Endothelial cell of umbilical vein (primary cell): ENCODE measurements around the gene GMDS.

DNA sequence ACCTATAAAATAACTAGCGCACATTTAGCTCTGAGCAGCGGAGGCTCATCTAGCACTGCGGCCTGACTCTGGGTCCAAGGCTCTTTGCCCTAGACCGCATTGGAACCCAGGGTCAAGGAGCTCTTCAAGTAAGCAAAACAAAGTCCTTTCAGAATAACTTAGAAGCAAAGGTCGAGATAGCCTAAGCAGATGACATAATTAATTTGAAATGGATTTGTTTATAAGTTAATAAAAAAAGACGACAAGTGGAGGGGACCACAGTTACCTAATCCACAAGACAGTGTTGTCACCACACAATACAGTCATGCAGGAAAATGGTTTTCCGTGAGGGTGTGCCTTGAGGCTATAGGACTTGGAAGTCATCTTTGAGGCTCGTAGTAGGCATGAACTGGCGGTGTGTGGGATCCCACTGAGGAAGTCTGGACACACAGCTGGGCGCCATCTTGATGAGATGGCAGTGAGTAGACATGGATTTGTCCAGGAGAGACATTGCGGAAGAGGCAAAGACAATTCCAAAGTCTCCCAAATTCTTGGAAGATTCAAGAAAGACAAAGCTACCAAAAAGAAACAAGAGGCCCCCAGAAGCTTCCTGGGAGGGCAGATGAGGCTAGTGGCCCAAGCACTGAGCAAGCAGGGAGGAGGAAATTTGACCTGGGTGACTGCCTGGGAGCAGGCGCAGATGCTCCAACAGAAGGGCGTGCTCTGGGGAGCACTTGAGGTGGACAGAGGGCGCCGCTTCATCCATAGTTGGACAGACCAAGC lies 29.0 kb upstream of the IRF4 start:
- PRO-cap = no peak
CAGE:
- cytosol, long polyA minus RNA = no peak
- cytosol, long polyA plus RNA = no peak
- long polyA plus RNA = no peak
- nucleus, long polyA minus RNA = no peak
- nucleus, long polyA plus RNA = no peak

- PRO-cap = no peak
CAGE:
- cytosol, long polyA minus RNA = no peak
- cytosol, long polyA plus RNA = no peak
- long polyA plus RNA = no peak
- nucleus, long polyA minus RNA = no peak
- nucleus, long polyA plus RNA = no peak
Measured at GRCh38 chr6:392456-393527, 1.2 kb downstream of the IRF4 start.

- PRO-cap = no peak
CAGE:
- cytosol, long polyA minus RNA = no peak
- cytosol, long polyA plus RNA = no peak
- long polyA plus RNA = no peak
- nucleus, long polyA minus RNA = no peak
- nucleus, long polyA plus RNA = no peak
Measured at GRCh38 chr6:659609-660714, 3.1 kb upstream of the HUS1B start.

GRCh38 chr6:900639-901435 lies 207.9 kb upstream of the EXOC2 start:
- PRO-cap = no peak
CAGE:
- cytosol, long polyA minus RNA = no peak
- cytosol, long polyA plus RNA = no peak
- long polyA plus RNA = no peak
- nucleus, long polyA minus RNA = no peak
- nucleus, long polyA plus RNA = no peak

DNA sequence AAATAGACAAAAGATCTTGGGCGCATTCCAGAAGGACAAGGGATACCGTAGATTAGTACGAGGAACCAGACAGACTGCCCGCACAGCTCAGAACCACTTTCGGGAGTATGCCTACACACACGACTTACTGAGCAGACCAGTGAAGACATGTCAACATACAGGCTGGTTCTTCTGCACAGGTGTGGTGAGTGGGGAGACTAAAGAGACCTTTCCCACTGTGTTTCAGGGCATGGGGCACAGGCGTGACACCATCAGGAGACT lies 15.8 kb upstream of the FOXQ1 start:
- PRO-cap = no peak
CAGE:
- cytosol, long polyA minus RNA = no peak
- cytosol, long polyA plus RNA = no peak
- long polyA plus RNA = no peak
- nucleus, long polyA minus RNA = no peak
- nucleus, long polyA plus RNA = no peak

GRCh38 chr6:1384734-1384933 lies 4.7 kb upstream of the FOXF2 start:
- PRO-cap = no peak
CAGE:
- cytosol, long polyA minus RNA = no peak
- cytosol, long polyA plus RNA = no peak
- long polyA plus RNA = no peak
- nucleus, long polyA minus RNA = no peak
- nucleus, long polyA plus RNA = no peak

- PRO-cap = no peak
CAGE:
- cytosol, long polyA minus RNA = no peak
- cytosol, long polyA plus RNA = no peak
- long polyA plus RNA = no peak
- nucleus, long polyA minus RNA = no peak
- nucleus, long polyA plus RNA = no peak
Measured at GRCh38 chr6:1601405-1601857, 8.3 kb upstream of the FOXC1 start.

- PRO-cap = no peak
CAGE:
- cytosol, long polyA minus RNA = no peak
- cytosol, long polyA plus RNA = no peak
- long polyA plus RNA = no peak
- nucleus, long polyA minus RNA = no peak
- nucleus, long polyA plus RNA = no peak
Measured at GRCh38 chr6:1742287-1742784, 132.6 kb downstream of the FOXC1 start.

GRCh38 chr6:1869361-1870577 lies 260.1 kb downstream of the FOXC1 start:
- PRO-cap = no peak
CAGE:
- cytosol, long polyA minus RNA = no peak
- cytosol, long polyA plus RNA = no peak
- long polyA plus RNA = no peak
- nucleus, long polyA minus RNA = no peak
- nucleus, long polyA plus RNA = no peak

DNA sequence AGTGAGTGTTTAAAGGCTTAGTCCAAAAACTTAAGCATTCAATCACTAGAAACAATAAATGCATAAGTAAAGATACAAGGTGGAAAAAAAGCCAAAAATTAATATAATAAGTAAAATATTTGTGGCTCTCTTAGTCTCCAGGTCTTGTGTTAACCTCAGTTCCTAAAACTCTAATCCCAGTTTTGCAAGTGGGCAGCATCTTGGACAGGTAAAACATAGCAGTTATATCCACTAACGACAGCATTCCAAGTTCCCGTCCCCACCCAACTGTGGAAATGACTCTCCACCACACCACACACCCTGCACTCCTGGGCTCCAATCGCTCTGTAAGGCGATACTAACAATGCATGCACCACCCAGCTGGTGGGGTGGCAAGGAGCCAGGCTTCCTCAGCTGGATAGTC lies 223.9 kb downstream of the GMDS start:
- PRO-cap = no peak
CAGE:
- cytosol, long polyA minus RNA = no peak
- cytosol, long polyA plus RNA = no peak
- long polyA plus RNA = no peak
- nucleus, long polyA minus RNA = no peak
- nucleus, long polyA plus RNA = no peak

GRCh38 chr6:2110249-2110905 lies 135.0 kb downstream of the GMDS start:
- PRO-cap = no peak
CAGE:
- cytosol, long polyA minus RNA = no peak
- cytosol, long polyA plus RNA = no peak
- long polyA plus RNA = no peak
- nucleus, long polyA minus RNA = no peak
- nucleus, long polyA plus RNA = no peak

- PRO-cap = bidirectional peak, plus-strand start at chr6:2124432, minus-strand start at chr6:2124328; bidirectional peak, plus-strand start at chr6:2124596, minus-strand start at chr6:2124519
CAGE:
- cytosol, long polyA minus RNA = no peak
- cytosol, long polyA plus RNA = no peak
- long polyA plus RNA = no peak
- nucleus, long polyA minus RNA = no peak
- nucleus, long polyA plus RNA = no peak
Measured at GRCh38 chr6:2124269-2124740, 121.1 kb downstream of the GMDS start.

DNA sequence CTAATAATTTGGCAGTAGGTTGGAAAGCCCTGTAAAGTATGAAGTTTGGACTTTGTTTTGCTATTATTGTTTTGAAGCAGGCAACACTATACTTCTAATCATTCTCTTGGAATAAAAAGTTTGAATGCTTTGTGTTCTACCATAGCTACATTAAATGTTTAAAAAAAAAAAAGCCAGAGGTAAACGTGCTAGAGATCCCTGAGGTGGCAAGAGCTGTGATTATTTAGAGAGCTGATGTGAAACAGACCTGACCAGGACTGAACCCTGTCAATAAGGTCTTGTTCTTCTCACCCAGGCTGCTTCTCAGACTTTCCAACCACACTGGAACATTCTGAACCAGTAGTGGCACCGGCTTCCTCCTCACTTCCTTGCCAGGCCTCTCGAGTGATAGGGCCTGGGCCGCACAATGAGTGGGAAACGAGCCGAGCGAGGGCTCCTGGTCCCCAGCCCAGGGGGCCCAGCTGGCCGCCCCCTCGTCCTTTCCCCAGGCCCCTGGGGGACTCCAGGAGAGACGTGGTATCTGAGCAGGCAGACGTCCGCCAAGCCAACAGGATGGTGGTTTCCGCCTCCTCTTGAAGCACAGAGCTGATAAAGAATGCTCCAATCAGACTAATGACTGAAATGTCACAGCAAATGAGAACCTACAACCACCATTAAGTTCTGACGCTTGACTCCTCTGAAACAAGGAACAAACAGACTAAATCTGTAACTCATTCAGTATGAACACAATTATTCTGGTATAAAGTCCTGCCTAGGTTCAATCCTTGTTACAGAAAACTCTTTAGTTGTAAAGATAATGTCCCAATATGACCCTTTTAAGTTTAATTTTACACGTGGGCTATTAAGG lies 117.9 kb downstream of the GMDS start:
- PRO-cap = bidirectional peak, plus-strand start at position 416 of the sequence, minus-strand start at position 344 of the sequence
CAGE:
- cytosol, long polyA minus RNA = no peak
- cytosol, long polyA plus RNA = no peak
- long polyA plus RNA = no peak
- nucleus, long polyA minus RNA = no peak
- nucleus, long polyA plus RNA = no peak

DNA sequence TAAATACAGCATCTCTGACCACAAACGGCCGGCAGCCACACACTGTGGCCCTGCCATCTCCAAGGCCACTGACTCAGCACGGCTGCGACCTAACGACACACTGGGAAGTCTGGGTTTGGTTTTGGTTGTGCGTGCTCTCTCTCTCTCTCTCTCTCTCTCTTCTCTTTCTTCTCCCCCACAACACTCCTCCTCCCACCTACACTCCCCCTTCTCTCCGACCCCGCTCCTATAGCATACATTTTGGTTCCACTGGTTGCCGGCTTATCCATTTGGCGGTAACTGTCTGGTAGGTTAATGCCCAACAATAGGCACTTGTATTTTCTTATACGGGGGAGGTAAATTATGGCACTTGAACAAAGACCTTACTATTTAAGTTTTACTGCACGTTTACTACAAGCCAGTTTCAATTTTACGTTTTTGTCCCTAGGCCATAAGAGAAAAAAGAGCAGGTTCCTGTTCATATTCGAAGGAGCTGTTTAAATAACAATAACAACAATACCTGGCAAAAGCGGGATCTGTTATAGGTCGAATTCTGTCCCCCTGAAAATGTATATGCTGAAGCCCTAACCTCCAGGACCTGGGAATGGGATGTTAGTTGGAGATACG lies 103.6 kb downstream of the GMDS start:
- PRO-cap = no peak
CAGE:
- cytosol, long polyA minus RNA = no peak
- cytosol, long polyA plus RNA = no peak
- long polyA plus RNA = no peak
- nucleus, long polyA minus RNA = no peak
- nucleus, long polyA plus RNA = no peak

GRCh38 chr6:2244761-2245948 lies at the start of gene GMDS:
Gene GMDS (minus strand): TSS chr6:2245605.
- PRO-cap = bidirectional peak, plus-strand start at chr6:2245197, minus-strand start at chr6:2245157; bidirectional peak, plus-strand start at chr6:2245768, minus-strand start at chr6:2245569
CAGE:
- cytosol, long polyA minus RNA = start-site peak on the minus strand at chr6:2245595-2245671, 7 reads; start-site peak on the plus strand at chr6:2245759-2245800, 14 reads
- cytosol, long polyA plus RNA = start-site peak on the minus strand at chr6:2245585-2245611, 87 and 85 reads in 2 replicates
- long polyA plus RNA = start-site peak on the minus strand at chr6:2245564-2245609, 125 and 64 reads in 2 replicates
- nucleus, long polyA minus RNA = start-site peak on the minus strand at chr6:2245159-2245166, 31 reads; start-site peak on the minus strand at chr6:2245392-2245478, 26 reads; start-site peak on the minus strand at chr6:2245573-2245592, 192 reads; start-site peak on the plus strand at chr6:2245787-2245817, 228 reads
- nucleus, long polyA plus RNA = start-site peak on the minus strand at chr6:2245587-2245617, 69 and 55 reads in 2 replicates; start-site peak on the plus strand at chr6:2245762-2245807, 84 and 54 reads in 2 replicates

GRCh38 chr6:2433869-2434513 lies 188.6 kb upstream of the GMDS start:
- PRO-cap = no peak
CAGE:
- cytosol, long polyA minus RNA = no peak
- cytosol, long polyA plus RNA = no peak
- long polyA plus RNA = no peak
- nucleus, long polyA minus RNA = no peak
- nucleus, long polyA plus RNA = no peak

DNA sequence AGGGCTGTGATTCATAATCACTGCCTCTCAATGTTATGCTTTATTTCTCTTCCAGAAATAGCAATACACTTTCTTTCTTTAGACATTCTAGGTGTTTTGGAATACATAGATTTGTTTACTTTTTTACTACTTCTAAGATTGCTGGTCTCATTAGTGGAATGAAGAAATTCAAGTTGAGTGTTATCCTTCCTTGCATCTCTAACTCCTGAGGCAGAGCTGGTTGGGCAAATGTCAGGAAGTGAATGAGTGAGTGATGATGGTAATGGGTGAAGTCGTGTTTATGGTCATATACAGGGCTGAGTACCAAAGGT lies 196.7 kb upstream of the GMDS start:
- PRO-cap = no peak
CAGE:
- cytosol, long polyA minus RNA = no peak
- cytosol, long polyA plus RNA = no peak
- long polyA plus RNA = no peak
- nucleus, long polyA minus RNA = no peak
- nucleus, long polyA plus RNA = no peak

- PRO-cap = bidirectional peak, plus-strand start at chr6:2726529, minus-strand start at chr6:2726359
CAGE:
- cytosol, long polyA minus RNA = no peak
- cytosol, long polyA plus RNA = no peak
- long polyA plus RNA = no peak
- nucleus, long polyA minus RNA = no peak
- nucleus, long polyA plus RNA = no peak
Measured at GRCh38 chr6:2726101-2726604, 24.6 kb downstream of the MYLK4 start.

DNA sequence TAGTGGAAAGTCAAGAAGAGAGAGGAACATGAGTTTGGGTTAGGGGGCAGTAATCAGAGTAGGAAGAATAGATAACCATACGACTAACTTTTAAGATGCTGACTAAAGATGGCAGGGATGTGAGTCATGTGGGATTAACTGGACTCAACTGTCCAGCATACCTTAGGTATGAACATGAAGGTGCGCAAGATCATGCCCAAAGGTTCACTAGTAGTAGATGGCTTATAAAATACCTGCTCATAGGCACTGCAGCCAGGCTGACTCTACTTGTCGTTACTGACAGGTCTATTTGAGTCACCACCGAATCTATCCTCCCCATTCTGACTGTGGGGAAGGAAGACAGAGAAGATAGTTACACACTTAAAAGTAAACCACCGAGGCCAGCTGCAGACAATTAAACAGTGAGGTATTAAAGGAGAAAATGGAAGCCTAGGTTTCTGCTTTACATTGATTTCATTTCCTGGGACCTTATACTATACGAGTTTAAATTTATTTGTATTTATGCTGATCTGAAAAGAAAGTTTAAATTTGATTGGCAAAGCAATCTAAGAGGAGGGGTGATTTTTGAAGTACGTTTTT lies 4.2 kb upstream of the WRNIP1 start:
- PRO-cap = no peak
CAGE:
- cytosol, long polyA minus RNA = no peak
- cytosol, long polyA plus RNA = no peak
- long polyA plus RNA = no peak
- nucleus, long polyA minus RNA = no peak
- nucleus, long polyA plus RNA = no peak

- PRO-cap = no peak
CAGE:
- cytosol, long polyA minus RNA = no peak
- cytosol, long polyA plus RNA = no peak
- long polyA plus RNA = no peak
- nucleus, long polyA minus RNA = no peak
- nucleus, long polyA plus RNA = no peak
Measured at GRCh38 chr6:2785250-2785589, 20.0 kb downstream of the WRNIP1 start.